Fibroblast of the aortic adventitia (primary cell): ENCODE measurements around a stretch of chr17.

GRCh38 chr17:58364685-58365143 lies 12.7 kb upstream of the SUPT4H1 start:
- CAGE, long polyA plus RNA = no peak

DNA sequence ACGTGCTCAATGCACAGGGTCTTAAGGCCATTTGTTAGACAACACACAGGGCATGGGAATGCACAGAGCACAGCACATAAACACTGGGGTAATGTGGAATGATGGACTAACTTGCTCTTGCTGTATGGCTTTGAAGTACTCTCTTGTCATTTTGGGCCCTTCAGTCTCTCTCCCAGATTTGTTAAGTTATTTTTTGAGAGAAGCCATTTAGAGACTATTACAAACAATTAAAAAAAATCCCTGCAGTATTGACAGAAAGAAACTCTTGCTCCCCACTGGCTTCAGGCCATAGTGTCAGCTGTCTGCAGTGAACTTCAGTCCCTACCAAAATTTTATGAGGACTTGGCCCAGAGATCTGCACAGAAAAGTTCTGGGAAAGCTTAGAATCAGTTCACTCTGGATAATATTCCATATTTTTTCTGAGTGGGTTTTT lies 30.8 kb upstream of the SUPT4H1 start:
- CAGE, long polyA plus RNA = no peak

- CAGE, long polyA plus RNA = no peak
Observed at GRCh38 chr17:58487420-58488165, 615 bp downstream of the HSF5 start.

DNA sequence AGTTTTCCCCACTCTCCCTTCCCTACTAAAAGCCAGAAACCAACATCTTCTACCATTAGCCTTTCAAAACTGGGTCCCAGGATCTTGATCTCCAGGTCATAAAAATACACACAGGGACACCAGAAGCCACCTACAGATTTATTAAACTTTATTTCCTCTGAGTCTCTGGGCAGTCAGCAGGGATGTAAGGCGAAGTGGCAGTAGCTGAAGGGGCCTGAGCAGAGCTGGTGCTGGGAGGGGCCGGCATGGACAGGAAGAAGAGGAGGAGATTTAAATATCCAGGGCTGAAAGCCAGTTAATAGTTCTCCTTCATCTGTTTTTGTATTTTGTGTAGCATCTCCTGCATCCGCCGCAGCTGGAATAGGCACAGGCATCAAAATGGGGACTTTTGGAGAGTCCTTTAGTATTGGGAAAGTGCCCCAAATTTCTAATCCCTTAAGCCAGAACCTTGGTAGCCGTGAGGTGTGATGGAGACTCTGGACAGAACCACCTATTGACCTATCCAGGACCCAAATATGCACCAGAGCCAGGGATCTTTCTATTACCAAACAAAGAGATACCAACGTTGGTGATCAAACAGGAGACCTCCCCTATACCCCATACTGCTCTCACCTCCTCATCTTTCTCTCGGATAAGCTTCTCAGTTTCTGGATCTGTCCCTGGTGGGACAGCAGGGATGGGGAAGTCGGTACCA lies 5.8 kb upstream of the MTMR4 start:
- CAGE, long polyA plus RNA = no peak

- CAGE, long polyA plus RNA = no peak
Observed at GRCh38 chr17:58526744-58527256, 12.4 kb upstream of the MTMR4 start.

- CAGE, long polyA plus RNA = no peak
Observed at GRCh38 chr17:59093541-59094234, 13.0 kb downstream of the TRIM37 start.

GRCh38 chr17:59372104-59373018 lies 40.9 kb downstream of the YPEL2 start:
- CAGE, long polyA plus RNA = no peak

DNA sequence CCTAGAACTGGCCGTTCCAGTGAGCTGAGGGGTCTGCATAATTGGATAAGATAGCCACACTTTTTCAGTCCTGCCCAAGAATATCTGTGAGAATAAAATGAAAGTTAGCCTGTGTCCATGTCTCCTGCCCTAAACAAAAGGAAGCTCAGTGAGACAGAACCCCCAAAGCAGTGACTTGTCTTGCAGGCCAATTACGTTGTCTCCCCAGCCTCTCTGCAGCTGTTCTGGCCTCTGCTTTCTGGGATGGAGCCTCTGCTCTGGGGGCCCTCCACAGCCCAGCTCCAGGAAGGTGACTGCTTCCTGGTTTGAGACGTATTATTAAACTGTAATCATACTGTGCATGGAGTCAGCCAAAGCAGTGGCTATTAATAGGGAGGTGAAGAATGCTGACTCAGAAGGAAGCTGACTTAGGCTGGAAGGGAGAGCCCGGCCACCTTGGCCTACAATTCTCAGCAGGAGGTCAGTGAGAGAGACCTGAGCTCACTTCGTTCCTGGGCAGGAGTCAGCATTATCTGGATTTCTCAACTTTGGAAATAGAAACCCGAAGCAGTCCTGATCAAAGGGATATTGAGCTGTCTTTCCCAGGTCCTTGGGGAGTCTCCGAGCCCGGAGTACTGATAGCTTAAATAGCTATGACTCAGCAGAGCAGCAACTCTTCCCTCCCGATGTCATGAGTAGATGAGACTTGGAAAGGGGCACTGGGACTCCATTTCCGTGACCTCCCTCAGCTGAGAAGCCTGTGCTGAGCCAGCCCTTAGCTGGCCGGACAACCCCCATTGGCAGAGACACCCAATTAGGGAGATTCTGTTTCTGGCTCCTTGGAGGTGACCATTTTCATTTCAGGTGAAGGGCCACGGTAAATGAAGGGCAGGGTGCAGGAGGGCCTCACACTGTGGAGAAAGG lies 91.7 kb downstream of the YPEL2 start:
- CAGE, long polyA plus RNA = no peak

- CAGE, long polyA plus RNA = no peak
Observed at GRCh38 chr17:59783547-59783823, 76.0 kb downstream of the VMP1 start.

GRCh38 chr17:59786002-59786452 lies 78.6 kb downstream of the VMP1 start:
- CAGE, long polyA plus RNA = no peak

DNA sequence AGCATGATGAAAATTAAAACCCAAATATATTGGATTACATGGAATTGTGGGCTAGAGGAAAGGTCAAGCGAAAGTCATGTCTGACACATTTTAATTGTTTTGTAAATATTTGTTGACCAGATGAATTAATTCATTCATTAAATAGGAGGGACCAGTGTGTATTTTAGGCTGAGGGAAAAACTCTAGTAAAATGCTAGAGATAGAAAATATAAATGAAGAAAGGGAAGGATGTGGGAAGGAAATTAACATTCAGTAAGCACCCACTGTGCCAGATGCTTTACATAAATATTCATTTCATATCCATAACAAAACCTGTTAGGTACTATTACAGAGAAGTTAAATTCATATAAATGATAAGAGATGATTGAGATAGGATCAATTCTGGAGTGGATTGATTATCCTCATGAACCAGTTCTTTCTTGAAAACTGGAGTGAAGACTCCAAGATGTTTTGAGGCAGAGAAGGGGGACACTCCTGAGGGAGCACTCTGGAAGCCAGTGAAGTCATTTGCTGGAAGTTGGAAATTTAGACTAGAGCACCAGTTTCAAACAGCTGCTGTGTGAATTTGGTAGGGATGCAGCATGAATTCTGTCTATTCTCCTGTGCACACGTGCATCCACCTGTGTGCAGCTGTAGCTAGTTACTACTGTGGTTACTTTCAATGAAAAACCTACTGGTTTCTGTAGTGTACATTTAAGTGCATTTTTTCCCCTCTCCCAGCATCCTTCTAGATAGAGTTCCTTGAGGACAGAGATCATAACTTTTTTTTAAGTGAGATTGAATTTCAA lies 66.2 kb downstream of the TUBD1 start:
- CAGE, long polyA plus RNA = no peak

DNA sequence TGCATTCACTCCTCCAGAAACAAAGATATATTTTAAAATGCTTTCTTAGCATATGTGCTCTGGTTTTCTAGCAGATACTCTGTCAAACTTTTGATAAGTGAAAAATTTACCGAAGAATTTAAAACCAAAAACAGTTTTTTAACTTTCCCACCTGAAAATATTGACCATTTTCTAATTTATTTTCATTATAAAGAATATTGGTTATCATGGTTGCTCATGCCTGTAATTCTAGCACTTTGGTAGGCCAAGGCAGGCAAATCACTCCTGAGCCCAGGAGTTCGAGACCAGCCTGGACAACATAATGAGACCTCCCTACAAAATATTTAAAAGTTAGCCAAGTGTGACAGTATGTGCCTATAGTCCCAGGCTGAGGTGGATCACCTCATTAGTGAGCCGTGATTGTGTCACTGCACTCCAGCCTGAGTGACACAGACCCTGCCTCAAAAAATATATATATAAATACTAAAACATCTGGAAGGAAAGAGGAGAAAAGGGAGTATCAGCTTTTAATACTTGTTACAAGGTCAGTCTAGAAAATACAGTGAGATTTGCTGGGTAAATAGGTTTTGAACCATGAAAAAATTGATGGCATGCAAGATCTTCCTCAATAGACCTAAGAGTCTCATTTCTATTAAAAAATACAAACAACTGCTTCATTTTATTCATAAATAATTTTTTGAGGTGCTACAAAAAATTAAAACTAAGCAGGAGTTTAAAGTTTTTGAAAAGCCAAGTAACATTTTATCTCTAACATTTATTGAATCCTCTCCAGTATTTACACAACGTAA lies 47.8 kb downstream of the TUBD1 start:
- CAGE, long polyA plus RNA = no peak

DNA sequence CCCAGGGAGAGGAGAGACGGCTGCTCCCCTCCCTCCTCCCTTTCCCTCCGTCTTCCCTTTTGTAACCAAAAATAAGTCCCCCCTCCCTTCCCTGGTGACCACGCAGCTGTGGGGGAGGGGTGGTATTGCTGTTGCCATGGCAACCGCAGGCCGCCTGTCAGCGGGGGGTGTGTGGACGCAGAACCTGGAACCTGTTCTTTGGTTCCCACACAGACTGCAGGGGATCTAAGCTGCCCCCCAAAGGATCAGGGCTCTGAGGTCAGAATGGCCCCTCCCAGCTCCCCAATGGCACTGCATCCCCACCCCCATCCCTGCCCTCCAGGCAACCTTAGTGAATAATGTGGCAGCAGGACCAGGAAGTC lies 11.8 kb downstream of the CA4 start:
- CAGE, long polyA plus RNA = no peak

DNA sequence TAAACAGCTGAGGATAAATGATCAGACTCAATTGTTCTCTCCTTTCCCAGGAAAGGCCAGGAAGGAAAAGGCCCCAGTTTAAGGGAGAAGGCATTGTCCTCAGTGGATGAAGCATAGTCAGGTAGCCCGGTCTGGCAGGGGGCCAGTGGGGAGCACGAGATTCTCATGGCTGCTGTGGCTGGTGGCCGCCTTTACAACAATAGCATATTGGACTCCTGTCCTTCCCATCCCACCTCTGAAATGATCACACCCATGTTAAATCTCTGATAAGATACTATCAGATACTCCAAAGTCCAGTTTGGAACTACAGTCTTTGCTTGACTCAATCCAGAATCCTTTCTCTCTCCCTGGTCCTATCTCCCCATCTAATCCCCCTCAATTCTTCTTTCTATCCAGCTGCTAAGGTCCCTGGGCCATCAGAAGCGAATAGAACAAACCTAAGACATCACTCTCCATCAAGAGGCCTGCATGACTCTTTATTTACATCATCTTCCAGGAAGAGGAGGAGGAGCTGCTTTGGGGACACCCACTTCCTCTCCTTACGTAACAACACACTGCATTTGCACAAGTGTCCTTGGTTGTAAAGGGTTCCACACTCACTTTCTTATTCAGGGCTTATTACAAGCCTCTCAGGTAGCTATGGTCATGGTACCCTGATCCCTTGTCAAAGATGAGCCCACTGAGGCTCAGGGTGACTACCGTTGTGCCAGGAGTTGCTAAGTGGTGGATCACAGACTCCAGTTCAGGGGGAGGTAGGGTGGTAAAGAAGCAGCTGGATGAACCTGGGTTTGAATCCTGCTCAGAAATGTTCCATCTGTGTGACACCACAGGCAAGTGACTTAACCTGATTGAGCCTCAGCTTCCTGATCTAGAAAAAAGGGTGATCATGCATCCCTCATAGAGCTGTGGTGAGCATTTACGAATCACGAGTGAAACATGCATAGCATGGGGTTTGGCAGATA lies 20.7 kb downstream of the CA4 start:
- CAGE, long polyA plus RNA = no peak

GRCh38 chr17:60291714-60293183 lies 99.7 kb downstream of the USP32 start:
- CAGE, long polyA plus RNA = no peak

GRCh38 chr17:60487694-60488526 lies 38.1 kb downstream of the APPBP2 start:
- CAGE, long polyA plus RNA = no peak

DNA sequence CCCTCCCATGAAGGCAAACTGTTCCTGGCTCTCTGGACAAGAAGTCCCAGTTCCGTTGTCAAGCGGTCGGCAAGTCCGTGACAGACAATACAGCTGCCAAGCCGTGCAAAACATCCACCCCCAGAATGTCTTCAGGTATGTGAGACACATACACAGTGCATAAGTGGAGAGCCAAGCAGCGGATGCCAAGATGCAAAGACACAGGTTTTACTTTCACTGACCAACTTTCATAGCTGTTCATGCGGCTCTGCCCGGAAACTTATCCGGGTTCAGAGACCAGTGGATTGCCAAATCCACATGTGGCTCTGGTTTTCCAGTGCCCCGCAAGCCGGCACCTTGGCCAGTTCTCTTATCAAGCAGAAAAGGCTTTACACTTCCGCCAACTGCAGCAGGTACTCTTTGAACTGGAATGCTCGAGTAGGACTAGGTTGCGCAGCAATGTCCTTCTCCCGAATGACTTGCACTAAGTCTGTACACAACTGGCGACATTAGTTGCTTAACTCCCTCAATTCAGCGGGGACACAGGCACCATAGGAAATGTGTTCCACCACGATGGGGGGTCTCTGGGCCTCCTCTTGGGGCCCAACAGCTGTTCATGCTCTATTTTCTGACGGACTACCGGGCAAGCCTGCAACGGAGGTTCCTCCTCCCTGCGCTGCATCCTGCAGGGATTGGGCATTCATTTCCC lies 33.8 kb upstream of the APPBP2 start:
- CAGE, long polyA plus RNA = no peak

DNA sequence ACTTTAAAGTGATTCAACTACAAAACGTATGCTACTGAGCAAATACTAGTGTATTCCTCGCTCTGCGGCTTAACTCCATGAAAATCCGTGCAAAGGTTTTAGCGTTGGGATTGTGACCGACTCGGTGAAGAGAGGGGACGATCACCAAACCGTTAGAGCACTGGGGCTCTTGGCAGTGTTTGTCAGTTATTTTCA lies 842 bp upstream of the PPM1D start:
- CAGE, long polyA plus RNA = no peak

- CAGE, long polyA plus RNA = no peak
Observed at GRCh38 chr17:60601627-60602337, 1.8 kb downstream of the PPM1D start.

DNA sequence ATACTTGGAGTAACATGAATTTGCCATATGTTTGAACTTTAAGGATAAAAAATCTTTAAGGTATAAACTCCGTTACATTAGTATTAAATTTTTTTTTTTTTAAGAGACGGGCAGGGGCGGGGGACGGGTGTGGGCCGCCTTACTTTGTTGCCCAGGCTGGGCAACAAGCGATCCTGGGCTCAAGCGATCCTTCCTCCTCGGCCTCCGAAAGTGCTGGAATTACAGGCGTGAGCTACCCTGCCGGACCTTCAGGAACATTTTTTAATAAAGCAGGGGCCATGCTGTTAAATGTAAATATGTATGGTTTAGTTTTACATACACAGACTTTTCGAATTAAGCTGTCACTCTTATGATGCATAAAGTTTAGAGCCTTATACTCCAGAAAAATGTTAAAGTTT lies 2.3 kb downstream of the PPM1D start:
- CAGE, long polyA plus RNA = no peak